Helper T cell (primary cell): ENCODE data around the gene RSPH6A.

GRCh38 chr19:45279697-45280311 lies 28.7 kb downstream of the MARK4 start:
- PRO-cap, 2 experiments = no peak in any of the 2 experiments

- PRO-cap, 2 experiments = no peak in any of the 2 experiments
Measured at GRCh38 chr19:45395325-45396045, 9.4 kb downstream of the PPP1R13L start.

- PRO-cap, 2 experiments = peak in 1 of 2 experiments; most common plus-strand start chr19:45406006 (in 1)
Measured at GRCh38 chr19:45405942-45406220, 563 bp upstream of the POLR1G start.

DNA sequence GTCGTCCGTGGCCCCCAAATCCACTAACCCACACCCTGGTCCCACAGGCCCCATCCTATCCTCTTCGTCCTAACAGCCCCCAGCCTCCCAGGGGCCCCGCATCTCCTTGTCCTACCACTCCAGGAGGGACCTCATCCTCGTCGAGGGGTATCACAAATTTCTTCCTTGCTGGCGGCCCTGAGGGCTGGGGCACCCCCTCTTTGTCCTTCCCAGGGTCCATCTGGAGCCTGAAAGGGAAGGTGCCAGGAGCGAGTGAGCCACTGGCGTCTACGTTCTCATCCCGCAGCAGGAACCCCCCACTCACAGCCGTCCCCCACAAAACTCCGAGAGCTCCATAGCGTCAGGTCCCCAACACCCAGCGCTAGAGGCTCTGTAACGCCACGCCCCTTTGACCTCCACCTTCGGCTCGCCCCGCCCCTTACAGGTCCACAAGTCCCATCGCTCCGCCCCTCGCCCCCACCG lies 531 bp downstream of the ERCC1 start:
- PRO-cap, 2 experiments = no peak in any of the 2 experiments

DNA sequence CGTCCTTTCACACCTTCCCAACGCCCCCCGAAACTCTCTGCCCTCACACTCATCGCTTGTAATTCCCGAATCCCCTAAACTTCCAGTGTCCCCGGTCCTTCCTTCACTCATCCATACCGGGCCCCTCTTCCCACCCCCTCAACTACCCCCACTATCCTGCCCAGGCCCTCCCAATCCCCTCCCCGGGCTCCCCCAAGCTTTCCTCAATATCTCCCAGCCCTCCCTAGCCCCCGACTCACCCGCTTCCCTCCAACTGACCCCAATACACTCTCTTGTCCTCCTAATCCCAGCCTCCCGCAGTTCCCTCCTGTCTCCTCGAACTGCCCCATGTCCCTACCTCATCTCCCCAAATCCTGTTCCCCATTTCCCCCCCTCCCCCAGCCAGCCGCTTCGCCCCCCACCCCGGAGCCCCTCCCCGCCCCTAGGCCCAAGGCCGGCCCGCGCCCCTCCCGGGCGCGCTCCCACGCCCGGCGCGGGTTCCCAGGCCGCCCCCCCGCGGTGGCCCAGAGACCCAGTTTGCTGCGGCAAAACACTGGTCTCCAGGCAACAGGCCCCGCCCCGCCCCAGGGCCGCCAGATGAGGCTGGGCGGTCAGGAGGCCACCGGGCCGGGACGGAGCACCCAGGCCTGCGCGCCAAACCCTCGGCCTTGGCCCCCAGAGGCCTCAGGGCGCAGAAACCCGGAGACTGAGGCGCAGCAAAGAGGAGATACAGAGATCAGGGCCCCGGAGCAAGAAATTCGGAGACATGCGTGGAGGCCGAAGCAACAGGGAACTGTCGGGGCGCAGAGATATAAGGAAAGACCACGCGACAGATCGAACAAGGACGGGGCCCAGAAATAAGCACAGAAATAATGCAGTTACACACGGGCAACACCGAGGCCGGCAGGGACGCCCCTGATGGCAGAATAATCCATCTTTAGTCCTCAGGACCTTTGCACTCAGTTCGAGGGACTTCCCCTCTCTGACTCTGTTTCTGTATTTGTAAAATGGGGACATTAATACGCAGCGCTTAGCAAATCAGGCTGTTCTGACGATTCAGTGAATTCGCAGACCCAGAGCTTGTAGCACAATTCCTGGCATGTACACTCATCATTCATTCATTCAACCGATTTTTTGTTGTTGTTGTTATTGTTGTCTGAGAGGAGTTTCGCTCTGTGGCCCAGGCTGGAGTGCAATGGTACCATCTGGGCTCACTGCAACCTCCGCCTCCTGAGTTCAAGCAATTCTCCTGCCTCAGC lies 20.6 kb upstream of the ERCC1 start:
- PRO-cap, 2 experiments = peak in 2 of 2 experiments; most common plus-strand start position 575 of the sequence (in 2); most common minus-strand start position 325 of the sequence (in 1)

GRCh38 chr19:45509937-45510516 lies 2.7 kb downstream of the VASP start:
- PRO-cap, 2 experiments = no peak in any of the 2 experiments

DNA sequence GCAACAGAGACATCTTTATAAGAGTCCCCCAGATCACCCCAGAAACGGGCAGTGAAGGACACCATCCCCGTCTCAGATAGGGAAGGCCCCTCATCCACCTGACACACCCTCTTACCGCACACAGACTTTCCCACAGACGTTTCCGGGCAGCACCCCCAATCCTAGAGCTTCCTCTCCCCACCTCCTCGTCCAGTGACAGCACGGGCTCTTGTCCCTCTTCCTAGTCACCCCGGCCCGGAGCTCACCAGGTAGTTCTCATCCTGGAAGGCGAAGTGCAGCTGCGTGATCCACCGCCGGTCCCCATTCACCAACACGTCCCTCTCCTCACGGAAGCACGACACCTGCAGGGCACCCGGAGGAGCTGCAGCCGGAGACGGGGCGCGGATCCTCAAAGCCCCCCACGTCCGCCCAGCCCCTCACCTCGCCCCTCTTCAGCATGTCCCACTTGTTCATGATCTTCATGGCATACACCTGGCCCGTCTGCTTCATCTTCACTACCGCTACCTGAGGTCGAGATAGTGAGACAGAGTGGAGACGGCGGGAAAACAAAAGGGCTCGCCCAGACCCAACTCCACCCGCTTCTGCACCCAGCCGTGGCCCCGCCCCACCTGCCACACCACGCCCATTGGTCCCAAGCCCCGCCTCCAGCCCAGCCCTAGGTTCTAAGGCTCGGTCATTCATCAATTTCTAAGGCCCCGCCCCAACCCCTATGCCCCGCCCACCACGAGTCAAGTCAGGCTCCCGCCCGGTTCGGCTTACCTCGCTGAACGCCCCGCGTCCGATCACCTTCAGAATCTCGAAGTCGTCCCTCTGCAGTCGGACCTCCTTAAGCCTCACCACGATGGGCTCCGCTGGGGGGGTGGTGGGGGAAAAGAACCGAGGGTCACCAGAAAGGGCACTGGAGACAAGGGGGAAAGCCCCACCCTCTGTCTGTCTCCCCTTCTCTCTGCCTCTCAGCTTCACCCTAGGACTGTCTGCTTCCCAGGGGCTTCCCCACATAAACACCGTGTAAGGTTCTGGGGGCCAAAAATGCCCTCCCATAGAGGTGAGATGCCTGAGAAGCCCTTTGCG lies 2.9 kb downstream of the DMPK start:
- PRO-cap, 2 experiments = no peak in any of the 2 experiments

- PRO-cap, 2 experiments = no peak in any of the 2 experiments
Measured at GRCh38 chr19:45783016-45784149, 1.1 kb upstream of the DMPK start.

DNA sequence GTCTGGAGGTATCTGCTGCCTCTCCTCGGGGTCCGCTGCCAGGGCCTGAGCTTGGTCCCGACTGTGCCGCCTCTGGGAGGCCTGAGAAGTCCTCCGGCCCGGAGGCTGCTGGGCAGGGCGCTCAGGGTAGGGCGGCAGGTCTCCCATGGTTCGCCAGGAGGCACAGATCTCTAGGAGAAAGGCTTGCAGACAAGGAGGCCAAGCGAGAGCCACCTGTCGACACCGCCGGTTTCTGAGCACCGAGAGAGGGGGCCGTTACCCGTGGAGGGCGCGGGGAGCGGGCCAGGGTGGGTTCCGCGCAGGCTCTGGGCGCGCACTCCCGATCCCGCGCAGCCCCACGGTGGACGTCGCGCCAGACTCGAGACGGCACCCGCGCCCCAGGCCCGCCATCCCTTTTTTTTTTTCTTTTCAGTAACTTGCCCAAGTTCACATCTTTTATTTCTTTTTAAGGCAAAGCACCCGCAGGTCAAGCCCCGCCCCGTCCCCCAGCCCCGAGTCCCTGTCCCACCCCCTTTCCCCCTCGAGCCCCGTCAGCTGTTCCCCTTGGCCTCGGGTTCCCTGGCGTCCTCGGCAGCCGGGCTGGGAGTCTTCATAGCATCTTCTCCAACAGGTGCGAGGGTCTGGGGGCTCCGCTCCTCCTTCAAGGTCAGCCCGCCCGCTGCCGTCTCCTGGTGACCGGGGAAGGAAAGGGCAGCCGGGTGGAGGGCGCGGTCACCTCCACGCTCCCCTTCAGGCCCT lies at the start of gene RSPH6A:
TSS of gene RSPH6A (minus strand) at position 279 of the 738 bp plus-strand sequence.
- PRO-cap, 2 experiments = no peak in any of the 2 experiments

- PRO-cap, 2 experiments = no peak in any of the 2 experiments
Measured at GRCh38 chr19:45816453-45817616, 1.7 kb upstream of the RSPH6A start.

DNA sequence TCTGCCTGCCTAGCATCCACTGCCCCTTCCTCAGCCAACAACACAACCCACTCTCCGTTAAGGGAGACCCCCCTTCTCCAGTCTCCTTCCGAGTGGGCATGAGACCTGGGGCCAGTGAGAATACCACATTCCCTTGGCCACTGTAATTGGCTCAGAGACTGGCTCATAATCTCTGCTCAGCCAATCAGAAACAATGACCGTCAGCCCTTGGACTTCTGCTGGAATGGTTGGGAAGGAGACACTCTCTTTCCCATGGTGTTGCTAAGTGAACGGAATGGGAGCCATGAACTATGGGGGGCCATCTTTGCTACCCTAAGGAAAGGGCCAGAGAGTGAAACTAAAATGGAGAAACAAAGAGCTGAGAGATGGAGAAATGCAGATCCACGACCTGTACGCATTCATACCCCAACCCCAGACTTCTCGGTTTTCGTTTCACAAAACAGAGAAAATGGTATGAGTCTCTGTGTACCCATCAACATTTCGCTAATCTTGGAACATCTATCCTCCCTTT lies 20.0 kb downstream of the SYMPK start:
- PRO-cap, 2 experiments = no peak in any of the 2 experiments

GRCh38 chr19:45878957-45879720 lies 6.8 kb downstream of the IRF2BP1 start:
- PRO-cap, 2 experiments = no peak in any of the 2 experiments

GRCh38 chr19:45955872-45956460 lies 17.7 kb downstream of the NOVA2 start:
- PRO-cap, 2 experiments = no peak in any of the 2 experiments

GRCh38 chr19:46283578-46284385 lies 13.1 kb upstream of the HIF3A start:
- PRO-cap, 2 experiments = no peak in any of the 2 experiments

DNA sequence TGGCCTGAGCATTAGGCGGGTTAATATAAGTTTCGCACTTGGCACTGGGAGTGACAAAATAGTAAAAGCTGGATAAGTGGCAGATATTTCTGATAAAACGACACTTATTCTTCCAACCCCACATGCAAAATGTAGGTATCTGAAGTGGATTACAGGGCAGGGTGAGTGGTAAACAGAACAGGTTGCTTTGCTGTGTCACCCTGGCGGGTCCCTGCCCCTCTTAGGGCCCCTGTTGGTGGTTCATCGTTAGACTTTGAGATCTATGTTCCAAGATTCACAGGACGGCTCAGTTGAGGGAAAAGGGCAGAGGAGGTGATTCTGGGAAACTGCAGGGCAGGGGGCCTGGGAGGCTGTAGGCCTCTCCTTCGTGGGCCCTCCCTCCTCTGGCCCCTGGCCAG lies 6.3 kb downstream of the HIF3A start:
- PRO-cap, 2 experiments = no peak in any of the 2 experiments

DNA sequence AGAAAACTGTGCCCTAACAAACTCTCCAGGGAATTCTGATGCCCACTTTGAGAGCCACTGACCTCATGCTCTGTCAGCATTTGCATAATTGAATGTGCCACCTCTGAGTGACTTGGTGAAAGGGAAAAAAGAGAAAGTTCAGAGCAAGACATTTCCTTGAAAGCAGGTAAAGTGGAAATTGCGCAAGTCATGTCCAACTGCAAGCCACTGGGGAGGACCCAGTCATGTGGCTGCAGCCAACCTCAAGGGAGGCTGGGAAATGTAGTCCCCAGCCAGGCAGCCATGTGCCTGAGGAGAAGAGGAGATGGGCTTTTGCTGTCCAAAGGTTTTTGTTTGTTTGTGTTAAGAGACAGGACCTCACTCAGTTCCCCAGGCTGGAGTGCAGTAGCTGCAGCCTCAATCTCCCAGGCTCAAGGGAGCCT lies 50.8 kb upstream of the PNMA8B start:
- PRO-cap, 2 experiments = no peak in any of the 2 experiments

- PRO-cap, 2 experiments = peak in 2 of 2 experiments; most common plus-strand start chr19:46718560 (in 2); most common minus-strand start chr19:46718384 (in 2)
Measured at GRCh38 chr19:46717929-46719127, 1.4 kb upstream of the PRKD2 start.

GRCh38 chr19:46738712-46739062 lies 7.2 kb upstream of the FKRP start:
- PRO-cap, 2 experiments = no peak in any of the 2 experiments

GRCh38 chr19:46967759-46968394 lies 51.8 kb upstream of the NPAS1 start:
- PRO-cap, 2 experiments = no peak in any of the 2 experiments

DNA sequence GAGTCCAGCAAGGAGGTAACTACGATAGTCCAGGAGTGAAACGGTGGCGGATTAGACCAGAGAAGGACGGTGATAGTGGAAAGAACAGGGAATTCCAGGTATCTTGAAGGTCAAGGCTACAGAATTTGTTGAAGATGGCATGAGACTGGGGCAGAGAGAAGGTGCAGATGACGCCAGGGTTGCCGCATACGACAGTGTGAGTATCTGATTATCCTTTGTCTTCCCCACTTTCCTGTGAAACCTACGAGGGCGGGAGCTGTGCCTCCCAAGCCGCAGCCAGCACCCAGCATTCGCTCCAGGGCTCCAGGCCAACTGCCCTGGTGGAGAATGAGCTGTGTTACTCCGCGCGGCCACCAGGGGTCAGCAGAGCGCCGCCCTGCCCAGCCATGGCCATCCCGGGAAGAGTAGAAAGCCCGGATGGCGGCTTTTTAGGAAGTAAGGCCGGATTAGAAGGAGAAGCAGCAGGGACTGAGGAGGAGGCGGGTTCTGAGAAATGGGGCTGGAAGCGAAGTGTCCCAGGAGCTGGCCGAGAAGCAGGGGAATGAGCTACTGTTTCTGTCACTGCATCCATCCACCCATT lies 6.8 kb upstream of the NPAS1 start:
- PRO-cap, 2 experiments = no peak in any of the 2 experiments